T-cell (primary cell): Measurements from ENCODE around the gene RTP2.

GRCh38 chr3:185950928-185951233 lies 13.1 kb upstream of the TRA2B start:
- PRO-cap, 7 experiments, result no peak in any of the 7 experiments

DNA sequence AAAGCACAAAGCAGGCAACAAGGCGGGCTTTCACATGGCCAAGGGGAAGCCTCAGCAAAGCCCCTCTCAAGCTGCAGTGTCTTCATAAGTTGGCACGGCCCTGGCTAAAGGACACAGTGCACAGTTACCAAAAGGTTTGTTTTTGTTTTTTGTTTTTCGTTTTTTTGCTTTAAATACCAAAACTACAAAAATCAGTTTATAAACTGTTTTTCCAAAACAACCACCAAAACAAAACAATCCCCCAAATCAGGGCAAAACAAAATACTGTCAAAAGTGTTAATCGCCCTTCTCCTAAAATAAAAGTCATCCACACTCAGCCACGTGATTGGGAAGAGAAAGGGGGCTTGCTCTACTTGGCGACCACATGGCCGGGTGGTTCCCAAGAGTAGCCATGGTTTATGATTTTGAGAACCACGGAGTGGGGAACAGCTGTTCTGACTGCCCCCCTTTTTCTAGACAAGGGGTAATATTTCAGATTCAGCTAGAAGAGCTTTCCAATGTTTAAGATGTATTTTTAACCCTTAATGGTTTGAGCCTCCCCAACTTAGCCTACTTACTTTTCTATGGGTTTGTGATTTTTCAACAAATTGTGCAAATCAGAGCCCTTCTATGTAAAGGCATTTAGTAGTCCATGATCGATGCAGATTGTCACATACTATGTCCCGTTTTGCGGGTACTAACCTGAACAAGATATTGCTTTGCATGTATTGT lies 61.1 kb downstream of the ETV5 start:
- PRO-cap, 7 experiments, result no peak in any of the 7 experiments

- PRO-cap, 7 experiments, result no peak in any of the 7 experiments
Observed at GRCh38 chr3:186365002-186365568, 3.1 kb upstream of the DGKG start.

GRCh38 chr3:186615415-186615988 lies 2.6 kb downstream of the AHSG start:
- PRO-cap, 7 experiments, result no peak in any of the 7 experiments

DNA sequence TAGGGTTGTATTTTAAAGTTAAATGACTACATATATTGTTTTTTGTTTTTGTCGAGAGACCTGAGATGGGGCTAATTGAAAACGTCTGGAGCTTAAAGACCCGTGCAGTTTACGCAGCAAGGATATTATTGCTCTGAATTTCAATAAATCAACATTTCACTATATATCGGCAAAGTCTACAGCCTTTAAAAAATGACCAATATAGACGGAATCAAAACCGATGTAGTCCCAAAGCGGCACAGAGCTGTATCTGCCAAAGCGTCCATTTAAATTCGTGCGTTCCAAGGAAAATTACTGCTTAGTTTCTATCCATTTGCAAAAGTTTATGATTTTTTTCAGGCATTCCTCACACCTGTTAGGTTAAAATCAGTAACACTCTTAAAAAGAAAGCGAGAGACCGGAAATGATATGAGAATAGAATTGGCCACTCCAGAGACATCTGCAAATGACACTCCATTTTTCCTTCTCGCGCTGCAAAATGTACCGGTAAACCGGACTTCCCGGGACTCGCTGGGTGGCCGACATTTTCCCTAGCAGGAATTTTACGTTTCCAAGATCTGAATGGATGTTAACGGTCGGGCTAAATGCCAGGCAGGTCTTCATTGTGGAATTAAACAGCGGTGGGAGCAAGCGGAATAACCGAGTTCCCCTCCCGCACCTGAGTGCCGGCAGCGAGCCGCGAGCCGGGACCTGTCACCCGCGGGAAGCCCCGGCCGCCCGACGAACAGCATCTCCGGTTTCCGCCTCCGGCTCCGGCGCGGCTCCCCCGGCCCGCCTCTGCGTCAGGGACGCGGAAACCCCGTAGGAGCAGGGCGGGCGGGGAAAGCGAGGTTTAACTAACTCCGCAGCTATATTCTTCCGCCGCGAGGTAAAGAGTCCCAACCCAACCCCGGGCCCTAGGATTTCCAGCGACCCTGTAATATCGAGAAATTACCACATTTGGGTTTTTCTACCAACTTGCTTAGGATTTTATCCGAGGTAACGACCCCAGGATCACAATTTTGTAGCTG lies 589 bp upstream of the EIF4A2 start:
- PRO-cap, 7 experiments, result peak in 7 of 7 experiments; most common plus-strand start position 456 of the sequence (in 2); most common minus-strand start position 735 of the sequence (in 5)

- PRO-cap, 7 experiments, result no peak in any of the 7 experiments
Observed at GRCh38 chr3:186788136-186788577, 4.8 kb downstream of the EIF4A2 start.

GRCh38 chr3:186969768-186970027 lies 39.4 kb downstream of the ST6GAL1 start:
- PRO-cap, 7 experiments, result no peak in any of the 7 experiments

DNA sequence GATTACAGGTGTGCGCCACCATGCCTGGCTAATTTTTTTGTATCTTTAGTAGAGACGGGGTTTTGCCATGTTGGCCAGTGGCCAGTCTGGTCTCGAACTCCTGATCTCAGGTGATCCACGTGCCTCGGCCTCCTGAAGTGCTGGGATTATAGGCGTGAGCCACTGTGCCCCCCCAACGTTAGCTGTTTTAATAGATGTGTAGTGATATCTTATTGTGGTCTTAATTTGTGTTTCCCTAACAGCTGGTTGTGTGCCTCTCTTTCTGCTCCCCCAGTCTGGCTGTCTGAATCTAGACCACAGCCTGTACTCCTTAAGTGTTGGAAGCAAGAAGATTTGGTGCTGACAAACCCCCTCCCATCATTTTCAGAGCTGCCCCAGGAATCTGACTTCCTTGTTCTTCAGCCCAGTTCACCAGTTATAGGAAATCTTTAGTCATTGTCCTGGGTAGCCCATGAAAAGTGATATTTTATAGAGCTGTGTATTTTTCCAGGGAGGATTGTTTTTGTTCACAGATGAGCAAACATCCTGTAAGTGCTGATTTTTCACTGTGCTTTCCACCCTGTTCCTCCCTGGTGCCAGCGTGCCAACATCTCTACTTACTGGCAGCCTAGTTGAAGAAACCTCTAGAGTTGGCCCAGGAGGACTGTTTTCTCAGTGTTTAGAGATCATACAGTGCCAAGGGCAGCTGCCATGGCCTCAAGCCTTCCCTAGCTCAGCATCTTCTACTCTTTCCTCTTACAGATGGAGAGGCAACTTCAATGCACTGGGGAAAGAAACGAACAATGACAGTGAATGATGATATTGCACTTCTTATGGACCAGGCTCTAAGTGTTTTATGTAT lies 41.1 kb downstream of the ST6GAL1 start:
- PRO-cap, 7 experiments, result no peak in any of the 7 experiments

- PRO-cap, 7 experiments, result no peak in any of the 7 experiments
Observed at GRCh38 chr3:186986816-186987322, 56.5 kb downstream of the ST6GAL1 start.

GRCh38 chr3:187042685-187043292 lies 96.5 kb downstream of the RPL39L start:
- PRO-cap, 7 experiments, result no peak in any of the 7 experiments

DNA sequence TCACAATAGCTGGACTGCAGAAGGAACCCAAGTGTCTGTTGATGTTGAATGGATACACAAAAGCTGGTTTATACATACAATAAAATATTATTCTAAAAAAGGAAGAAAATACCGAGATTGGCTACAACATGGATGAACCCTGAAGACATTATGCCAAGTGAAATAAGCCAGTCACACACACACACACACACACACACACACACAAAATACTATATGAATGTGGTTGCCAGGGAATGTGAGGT lies 77.0 kb downstream of the RPL39L start:
- PRO-cap, 7 experiments, result no peak in any of the 7 experiments

- PRO-cap, 7 experiments, result no peak in any of the 7 experiments
Observed at GRCh38 chr3:187702274-187702735, at the start of gene RTP2. TSS of gene RTP2 (minus strand) at chr3:187702557.

- PRO-cap, 7 experiments, result no peak in any of the 7 experiments
Observed at GRCh38 chr3:187724980-187725732, 20.1 kb downstream of the BCL6 start.

- PRO-cap, 7 experiments, result no peak in any of the 7 experiments
Observed at GRCh38 chr3:187726423-187727191, 18.7 kb downstream of the BCL6 start.

- PRO-cap, 7 experiments, result no peak in any of the 7 experiments
Observed at GRCh38 chr3:187739175-187739889, 5.9 kb downstream of the BCL6 start.

DNA sequence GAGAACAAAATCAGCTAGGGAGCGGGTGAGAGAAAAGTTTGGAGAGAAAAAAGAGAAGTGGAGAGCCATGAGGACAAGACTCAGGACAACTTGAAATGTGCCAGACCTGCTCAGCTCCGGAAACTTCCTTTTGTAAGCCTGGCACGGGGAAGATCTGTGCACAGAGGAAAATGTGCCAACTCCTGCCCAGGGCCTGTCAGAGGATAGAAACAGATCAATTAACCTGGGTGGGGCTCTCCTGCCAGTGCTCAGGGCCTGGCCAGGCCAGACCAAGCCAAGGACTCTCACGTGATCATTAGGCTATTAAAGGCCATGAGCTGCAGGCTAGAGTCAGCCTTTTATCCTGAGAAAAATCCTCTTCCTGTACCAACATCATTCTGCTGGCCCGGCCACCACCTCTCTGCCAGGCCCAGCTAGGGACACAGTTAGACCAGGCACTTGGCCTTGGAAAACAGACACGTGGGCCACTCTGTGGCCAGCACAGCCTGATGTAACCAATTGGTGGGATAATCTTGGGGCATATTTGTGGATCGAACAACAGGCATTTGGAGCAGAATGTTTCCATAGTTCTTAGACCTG lies 50.3 kb upstream of the BCL6 start:
- PRO-cap, 7 experiments, result no peak in any of the 7 experiments

- PRO-cap, 7 experiments, result no peak in any of the 7 experiments
Observed at GRCh38 chr3:187957295-187957599, 196.7 kb upstream of the LPP start.

DNA sequence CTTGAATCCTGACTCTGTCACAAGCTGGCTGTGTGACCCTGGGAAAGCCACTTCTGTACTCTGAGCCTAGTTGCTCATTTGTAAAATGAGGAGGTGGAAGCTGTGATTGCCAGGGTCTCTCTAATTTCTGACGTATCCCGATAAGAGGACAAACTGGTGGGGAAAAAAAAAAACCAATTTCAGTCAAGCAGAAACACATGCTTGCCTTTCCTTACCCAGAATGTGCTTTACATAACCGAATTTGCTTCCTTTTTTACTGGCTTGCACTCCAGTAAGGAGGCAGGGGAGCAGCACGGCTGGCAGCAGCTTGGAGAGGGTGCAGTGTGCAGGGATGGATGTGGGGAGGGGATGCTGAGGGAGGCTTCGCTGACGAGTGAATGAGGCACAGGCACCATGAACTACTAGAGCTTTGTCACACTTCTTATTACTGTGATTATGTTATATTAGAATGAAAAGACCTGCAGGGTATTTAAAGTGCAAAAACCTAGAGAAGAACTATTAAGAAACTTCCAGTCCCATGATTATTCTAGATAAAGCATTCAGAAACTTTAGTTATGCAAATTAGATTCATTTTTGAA lies 186.8 kb upstream of the LPP start:
- PRO-cap, 7 experiments, result no peak in any of the 7 experiments

DNA sequence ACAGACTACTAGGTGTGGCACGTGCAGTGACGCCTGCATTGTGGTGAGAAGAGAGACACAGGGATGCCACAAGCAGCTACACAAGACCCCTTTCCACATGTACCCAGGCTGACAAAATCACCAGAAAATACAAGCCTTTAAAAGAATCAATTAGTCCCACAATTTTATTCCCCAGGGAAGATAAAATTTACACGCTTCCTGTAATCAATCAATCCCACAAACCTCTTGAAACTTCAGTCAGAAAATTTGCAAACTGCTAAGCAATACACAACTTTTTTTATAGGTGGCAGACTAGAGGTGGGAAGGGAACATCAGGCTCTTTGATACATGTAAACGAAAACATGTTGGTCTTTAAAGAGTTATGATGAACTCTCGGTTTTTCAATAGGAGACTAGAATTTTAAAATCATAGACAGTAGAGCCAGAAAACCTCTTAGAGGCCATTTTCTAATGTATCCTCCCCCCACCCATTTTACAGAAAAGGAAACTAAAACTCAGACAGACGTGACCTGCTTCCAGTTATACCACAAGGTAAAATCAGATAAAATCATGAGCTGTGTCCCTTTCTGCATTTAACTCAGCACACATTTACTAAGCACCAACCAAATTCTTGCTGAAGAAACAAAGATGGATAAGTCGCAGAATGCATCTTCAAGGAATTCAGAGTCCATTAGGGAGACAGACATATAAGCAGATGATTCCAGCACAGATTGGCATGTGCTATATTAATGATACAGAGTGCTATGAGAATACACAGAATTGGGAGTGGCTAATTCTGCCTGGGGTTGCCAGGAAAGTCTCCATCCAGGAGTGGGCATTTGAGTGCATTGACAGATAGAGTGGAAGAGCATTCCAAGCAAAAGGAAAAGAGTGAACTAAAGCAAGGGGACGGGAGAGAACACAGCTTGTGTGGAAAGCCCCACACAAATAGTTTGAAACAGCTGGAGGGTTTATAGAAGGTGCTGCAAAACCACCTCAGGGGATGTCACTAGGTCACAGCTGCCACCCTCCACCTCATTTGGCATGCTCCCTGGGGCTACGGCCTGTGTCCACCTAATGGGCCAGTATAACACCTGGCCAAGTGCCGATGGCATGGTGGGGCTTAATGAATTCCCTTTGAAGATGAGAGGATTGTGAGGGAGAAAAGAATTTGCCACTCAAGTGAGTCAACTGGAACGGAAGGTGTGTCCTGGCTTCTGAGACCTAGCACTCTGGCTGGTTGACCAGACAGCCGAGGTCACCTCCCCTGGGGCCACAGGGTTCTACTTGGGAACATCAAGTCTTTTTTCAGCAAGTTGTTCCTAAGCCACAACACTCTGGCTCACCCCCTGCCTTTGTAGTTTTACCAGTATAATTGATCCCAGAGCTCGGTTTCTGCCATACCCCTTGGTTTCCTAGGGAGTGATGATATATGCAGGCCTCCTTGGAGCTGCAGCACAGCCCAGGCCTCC lies 178.8 kb upstream of the LPP start:
- PRO-cap, 7 experiments, result peak in 2 of 7 experiments; most common plus-strand start position 570 of the sequence (in 1); most common minus-strand start position 434 of the sequence (in 1)

DNA sequence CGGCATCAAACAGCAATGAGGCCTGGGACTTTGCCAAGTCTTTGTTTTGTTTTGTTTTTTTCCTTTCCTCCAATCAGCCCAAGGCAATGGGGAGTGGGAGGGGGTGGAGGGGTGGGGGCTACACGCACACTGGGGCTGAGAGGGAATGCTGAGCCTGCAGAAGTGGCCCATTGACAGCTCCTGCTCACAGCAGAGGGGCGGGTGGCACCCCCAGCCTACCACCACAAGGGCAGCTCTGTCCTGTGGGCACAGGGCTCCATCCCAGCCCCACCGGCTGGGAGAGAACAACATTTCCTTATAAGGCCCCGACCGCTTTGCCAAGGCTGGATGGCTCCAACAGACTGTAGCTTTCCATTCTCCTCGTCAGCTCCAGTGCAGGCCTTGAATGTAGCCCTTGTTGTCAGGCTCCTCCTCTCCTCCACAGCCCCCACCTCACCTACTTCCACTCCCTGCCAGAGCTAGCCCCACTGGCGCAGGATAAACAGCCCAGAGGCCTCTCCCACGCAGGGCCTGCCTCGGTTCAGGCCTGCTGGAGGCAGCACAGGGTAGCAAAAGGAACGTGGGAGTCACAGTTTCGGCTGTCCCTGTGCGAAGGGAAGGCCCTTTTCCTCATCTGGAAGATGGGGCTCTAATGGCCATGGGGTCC lies 101.8 kb upstream of the LPP start:
- PRO-cap, 7 experiments, result no peak in any of the 7 experiments